ENCODE measurements around a stretch of chr10.

DNA sequence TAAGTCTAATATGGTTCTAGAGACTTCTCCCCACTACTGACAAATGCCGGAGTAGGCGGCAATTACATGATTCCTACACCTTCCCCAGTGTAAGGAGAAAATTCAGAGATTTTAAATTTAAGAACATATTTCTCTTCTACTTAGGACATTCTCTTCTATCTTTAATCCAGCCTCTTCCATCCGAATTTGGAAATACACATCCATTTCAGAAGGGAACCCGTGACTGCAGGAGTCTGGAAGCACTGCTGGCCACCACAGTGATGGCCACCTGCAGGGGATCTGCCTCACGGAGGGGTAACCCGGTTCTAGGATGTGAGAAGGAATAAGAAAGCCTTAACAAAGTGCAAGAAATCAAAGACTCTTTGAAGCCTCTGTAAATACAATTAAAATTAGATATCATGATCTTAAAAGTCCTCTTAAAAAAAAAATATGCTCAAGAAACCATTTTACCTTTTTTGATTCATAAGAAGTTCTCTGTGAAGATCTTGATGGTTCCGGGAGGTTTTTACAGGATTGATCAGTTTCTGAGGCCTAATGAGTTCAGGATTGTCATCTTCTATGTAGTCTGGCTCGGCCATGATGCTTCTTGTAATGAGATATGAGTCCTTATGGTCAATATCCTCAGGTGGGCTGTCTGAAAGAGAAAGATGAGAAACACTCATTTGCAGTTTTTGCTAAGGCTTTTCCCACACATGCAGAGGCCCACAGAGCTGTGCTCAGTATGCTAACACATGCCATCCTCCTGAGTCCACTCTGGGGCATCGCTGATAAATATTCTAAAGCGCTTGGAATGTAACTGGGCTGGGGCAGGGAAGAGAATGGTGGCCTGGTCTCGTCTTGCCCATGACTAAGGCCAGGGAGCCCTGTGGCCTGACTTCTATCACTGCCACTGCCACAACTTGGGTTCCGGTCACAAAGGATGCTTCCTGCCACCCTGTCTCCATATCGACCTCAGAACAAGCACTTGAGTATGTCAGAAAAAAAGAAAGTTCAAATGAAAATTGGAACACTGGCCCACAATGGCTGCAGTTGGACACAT is 199.5 kb upstream of the FRMD4A start:
- PRO-cap: no peak

DNA sequence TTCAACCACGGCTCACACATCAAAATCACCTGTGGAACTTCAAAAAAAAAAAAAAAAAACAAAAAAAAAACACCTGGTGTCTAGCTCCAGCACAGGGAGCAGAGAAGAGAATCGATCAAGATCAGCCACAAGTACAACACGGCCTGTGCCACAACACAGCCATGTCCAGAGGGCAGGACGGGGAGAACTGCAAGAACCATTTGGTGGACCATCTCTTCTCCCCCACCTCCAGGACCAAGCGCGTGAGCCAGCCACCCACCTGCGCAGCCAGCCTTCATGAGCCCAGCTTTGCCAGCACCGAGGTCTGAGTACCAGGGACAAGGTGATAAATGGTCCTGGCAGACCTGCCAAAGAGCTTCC is 215.7 kb downstream of the FAM107B start:
- PRO-cap: no peak

DNA sequence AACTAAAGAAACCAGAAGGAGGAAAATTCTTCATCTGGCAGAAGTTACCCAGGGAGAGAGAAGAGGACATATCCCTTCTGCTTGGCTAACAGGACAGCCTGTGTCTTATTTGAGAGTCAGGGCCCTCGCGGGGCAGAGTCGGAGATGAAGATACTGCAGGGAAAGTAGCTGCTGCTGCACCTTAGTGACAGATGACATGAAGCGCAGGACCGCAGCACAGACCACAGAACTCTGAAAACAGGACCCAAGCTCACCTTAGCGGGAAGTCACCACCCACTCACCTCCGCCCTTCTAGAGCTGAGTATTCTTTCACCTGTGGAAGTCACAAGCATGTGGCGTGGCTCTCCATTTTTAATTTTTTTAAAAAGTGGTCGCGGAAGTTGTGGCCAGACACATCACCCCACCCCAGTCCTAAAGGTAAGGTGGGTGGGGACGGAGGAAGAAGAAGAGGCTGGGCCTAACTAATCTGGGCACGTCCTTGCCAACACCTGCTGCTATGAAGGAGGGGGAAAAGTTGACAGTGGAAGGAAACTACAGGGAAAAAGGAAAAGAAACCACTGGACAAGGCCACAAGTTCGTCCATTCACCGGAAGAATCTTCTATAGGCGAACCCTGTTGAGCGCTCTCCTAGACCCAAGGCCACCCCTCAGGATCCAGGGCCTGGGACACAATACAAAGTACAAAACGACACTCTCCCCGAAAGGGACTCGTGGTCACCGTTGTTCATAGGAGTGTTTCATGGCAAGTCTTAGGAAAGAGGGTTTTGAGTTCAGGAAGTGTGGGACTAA is 191.3 kb downstream of the FAM107B start:
- PRO-cap: bidirectional peak, plus-strand start at position 414 of the sequence, minus-strand start at position 223 of the sequence

DNA sequence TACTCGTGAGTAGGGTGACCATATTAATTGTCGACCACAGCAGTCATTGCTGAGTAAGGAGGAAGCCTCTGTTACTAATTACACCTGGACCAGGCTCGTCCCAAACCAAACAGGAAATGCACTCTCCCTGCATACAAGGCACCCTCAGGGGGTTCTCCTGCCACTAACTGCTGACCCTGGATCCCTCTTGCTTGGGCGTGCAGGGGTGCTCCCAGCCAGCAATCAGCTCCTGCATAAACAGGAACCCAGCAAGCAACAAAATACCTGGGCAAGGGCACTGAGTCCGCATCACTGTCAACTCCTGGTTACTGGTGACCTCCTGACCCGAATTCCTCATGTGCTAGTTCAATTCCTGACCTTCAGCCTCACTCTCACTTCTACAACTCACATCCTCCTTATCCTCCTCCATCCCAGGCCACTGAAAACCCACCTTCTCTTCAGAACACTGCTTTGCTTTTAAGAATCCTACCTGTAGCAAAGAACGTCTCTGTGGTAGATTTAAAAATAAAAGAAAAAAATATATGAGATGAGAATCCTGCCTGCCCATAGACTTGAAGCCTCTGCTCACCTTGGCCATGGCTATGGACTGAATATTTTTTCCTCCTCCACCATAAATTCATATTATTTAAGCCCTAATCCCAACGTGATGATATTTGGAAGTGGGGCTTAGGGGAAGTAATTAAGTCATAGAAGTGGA is 188.7 kb downstream of the FAM107B start:
- PRO-cap: no peak

DNA sequence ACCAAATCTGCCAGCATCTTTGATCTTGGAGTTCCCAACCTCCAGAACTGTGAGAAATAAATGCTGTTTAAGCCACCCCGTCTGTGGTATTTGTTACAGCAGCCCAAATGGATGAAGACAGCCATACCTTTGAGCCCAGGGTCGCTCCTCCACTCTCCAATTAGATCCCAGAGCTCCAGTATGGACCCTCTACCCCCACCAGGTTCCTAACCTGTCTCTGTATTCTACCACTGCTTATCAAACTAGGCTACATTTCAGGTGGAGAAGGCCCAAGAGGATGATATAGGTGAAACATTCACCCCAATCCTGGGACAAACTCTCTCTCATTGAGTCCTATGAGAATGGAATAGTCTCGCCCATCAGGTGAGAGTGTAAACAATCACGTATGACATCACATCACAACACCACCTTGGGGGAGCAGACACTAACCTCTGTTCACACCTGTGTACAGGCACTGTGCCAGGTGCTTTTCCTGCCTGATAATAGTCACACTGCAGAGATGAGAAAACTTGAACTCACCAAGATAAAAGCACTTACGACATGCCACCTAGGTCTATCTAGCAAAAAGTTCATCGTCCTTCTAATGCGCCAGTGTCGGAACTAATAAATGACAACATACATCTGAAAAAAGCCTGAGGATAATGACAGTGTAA is 187.9 kb downstream of the FAM107B start:
- PRO-cap: no peak

DNA sequence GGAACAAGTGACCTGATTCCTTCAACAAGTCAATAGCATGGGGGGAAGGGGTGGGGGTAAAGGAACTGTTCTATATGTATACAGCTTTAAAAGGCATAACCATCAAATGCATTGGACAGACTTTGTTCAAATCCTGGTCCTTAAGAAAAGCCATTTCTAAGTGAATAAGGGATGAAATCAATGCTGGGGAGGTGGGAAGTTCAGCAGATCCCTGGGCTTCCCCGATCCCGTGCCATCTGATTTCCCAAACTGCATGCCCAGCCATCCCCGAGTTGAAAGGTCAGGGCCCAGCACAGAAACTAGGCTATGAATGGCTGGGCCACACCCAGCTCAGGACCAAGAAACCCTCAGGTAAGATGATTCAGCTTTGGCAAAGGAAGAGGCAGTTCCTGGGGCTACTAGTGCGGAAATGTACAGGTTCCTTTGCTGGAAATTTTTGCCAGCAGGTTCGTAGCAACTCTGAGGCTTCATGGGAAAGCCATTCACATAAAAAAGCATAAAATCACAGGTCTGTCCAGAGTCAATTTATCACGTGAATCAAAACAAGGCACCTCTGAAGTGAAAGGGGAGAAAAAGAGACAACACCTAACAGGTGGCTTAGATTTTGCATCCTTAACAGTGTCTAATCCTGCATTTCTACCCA is 182.7 kb downstream of the FAM107B start:
- PRO-cap: no peak

DNA sequence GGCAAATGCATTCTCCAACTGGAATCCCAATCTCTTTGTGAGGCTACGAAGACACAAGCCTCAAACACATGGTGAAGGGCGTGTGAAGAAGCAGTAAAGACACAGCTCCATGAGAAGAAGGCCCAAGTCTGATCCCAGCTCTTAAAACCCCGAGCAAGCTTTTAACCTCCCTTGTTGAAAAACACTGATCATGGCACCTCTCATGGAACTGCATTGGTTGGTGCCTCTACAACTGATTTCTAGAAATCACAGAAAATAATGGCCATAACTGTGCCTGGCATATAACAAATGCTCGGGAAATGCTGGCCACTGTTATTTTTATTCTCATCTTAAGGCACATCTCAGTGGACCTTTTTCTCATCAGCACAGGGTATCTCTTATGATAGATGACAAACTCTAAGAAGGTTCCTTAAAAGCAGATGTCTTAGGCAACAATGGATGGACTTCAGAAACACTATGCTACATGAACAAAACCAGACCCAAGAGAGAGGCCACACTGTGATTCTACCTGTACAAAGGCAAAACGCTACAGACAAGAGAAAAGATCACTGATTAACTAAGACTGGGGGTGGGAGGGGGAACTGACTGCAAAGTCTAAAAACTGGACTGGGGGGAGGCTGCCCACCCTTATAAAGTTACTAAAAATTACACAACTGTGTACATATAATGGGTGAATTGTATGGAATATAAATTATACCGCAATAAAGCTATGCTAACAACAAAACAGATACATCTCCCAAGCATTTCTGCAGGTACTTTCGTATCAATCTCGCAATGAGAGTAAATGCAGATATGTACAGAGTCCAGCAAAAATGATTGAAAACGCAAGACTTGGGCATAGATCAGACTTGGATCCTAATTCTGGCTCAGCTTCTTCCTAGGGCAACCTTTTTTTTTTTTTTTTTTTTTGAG is 179.9 kb downstream of the FAM107B start:
- PRO-cap: no peak

- PRO-cap: no peak
Observed at GRCh38 chr10:14599768-14600612, 174.7 kb downstream of the FAM107B start.

GRCh38 chr10:14604027-14604724 is 170.5 kb downstream of the FAM107B start:
- PRO-cap: bidirectional peak, plus-strand start at chr10:14604550, minus-strand start at chr10:14604401

DNA sequence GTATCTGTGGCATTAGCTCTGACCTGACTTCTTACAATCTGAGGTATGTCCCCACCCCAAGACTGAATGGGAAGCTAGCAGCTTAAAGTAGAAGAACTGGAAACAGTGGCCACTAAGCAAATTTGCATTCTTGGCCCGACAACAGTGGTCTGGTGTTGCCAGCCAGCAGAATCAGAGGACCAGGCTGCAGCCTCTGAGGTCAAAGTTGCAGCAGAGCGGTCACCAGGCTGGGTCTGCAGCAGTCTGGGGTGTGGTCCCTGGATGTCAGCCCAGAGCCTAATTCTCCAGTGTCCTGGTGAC is 26.3 kb downstream of the FAM107B start:
- PRO-cap: no peak

DNA sequence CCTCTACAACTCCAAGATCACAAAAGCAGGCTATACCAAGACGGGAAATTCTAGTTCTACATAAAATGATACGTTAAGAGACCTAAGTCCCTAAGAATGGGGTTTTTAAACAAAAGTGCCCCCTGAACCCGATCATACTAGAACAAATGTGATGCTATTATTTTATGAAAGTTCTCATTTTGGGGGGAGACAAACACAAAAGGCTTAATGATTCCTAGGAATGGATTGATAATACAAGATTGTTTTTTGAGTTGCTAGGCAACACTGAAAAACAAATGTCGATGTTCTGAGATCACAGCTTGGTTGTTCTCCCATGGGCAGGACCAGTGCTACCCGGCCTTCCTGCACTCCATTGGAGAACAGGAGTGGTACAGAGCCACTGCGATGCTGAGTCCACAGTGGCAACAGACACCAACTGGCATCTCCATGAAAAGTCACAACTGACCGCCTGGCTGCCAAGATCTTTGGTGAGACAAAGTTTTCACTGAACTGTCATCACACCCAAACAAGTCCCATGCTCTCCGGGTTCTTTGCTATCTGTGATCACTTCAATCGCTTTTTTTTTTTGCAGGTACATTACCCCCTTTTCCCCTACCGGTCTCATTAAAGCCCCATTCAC is 68.8 kb upstream of the NMT2 start:
- PRO-cap: unidirectional peak, plus-strand start at position 352 of the sequence

DNA sequence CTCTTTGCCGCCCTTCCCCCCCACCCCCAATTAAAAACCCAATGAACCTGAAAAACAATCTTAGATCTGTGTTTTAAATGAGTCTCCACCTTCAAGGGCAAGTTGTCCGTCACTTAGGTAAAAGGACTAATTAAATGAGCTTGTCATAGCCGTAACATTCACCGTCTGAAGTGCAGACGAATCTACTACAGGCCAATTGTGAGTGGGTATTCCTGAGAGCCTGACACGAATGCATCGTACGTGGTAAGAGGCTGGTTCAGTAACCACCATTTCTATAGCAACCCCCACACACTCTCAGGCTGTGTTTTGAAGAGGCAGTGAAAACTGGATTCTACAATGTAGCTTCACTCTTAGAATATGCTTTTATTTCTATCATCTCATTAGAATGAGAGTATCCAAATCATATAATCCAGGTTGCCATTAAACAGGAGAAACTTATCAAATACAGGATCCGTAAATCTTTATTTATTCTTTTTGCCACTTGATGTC is 70.1 kb upstream of the NMT2 start:
- PRO-cap: no peak

GRCh38 chr10:15669072-15669727 is 50.5 kb downstream of the ITGA8 start:
- PRO-cap: no peak

GRCh38 chr10:15672474-15672948 is 47.2 kb downstream of the ITGA8 start:
- PRO-cap: no peak

DNA sequence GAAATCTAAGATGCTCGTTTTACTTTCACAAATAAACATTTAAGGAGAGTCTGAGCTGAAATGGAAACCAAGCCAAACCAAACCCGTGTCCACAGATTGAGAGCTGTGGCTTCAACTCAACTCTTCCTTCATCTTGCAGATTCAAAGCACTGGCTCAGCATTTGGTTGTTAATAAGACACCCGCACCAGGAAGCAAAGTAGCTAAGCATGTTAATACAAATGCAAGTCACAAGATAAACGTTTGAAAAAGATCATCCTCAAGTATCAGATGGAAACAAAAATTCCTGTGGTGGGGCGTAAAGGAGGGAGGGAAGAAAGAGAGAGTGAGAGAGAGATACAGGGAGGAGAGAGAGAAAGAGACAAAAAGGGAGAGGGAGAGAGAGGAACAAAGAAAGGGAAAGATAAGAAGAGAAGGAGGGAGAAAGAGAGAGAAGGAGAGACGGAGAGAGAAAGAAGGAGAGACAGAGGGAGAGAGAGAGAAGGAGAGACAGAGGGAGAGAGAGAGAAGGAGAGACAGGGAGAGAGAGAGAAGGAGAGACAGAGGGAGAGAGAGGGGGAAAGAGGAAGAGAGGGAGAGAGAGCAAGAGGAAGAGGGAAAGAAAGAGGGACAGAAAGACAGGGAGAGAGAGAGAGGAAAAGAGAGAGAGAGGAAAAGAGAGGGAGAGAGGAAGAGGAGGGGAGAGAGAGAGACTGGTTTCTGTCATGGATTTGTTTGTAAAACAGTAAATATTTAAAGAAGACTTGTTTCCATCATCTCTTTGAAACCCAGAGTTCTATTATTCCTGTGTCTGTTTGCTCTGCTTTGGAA is 150.3 kb upstream of the RSU1 start:
- PRO-cap: no peak

- PRO-cap: no peak
Observed at GRCh38 chr10:17001802-17002815, 127.5 kb downstream of the CUBN start.

DNA sequence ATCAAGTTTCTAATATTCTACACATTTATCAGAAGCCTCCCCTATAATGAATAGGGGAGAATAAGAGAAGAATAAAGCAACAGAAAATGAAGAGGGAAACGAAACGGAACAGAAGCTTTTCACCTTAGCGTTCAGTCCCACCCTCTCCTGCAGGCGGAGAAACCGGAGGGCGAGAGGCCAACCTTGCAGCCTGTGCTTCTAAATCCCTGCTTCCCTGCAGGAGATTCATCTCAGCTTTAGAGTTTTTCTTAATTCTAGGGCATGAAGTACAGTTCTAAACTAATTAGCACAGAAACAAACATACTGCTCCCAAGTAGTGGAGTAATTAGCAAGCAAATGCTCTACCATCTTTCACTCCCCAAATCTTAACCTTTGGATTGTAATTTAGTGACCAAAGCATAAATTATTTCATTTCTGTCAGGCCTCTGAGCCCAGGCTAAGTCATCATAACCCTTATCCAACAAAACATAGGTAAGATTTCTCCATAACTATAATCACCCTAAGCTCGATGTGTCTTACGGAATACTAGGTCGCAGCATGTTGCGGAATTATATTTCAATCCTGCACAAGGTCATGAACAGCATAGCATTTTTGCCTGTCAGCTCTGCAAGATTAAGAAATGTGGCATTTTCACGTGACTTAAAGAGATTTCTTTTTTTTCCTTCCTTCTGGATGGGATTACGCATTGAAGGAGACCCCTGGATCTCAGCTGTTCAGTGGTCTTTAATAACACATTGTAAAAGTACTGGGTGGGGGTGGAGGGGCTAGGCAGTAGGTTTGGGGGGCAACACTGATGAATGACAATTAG is 107.0 kb downstream of the CUBN start:
- PRO-cap: no peak

- PRO-cap: no peak
Observed at GRCh38 chr10:17025495-17026563, 103.8 kb downstream of the CUBN start.

DNA sequence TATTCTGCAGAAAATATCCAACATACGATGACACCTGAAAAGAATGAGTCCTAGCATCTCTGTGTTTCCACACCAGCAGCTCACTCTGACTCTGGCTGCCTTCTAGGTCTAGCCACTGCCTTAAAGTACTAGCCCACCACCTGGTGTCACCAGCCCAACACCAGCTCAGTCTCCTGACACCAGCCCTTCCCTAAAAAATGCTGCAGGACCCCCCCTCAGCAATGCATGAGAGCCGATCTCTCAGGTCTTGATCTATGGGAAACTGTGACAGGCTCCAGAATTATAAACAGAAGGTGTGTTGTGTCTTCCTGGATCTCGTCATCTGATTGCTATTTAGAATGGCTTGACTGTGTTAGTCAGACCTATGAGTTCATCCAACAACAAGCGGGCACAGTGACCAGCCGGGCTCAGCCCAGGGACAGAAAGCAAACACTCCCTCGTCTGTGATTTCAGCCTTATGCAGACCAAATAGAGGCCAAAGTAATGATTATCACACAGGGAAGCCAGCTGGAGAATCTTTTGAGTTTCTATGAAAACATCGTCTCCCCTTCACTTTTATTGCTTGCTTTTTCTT is 66.6 kb downstream of the CUBN start:
- PRO-cap: no peak

DNA sequence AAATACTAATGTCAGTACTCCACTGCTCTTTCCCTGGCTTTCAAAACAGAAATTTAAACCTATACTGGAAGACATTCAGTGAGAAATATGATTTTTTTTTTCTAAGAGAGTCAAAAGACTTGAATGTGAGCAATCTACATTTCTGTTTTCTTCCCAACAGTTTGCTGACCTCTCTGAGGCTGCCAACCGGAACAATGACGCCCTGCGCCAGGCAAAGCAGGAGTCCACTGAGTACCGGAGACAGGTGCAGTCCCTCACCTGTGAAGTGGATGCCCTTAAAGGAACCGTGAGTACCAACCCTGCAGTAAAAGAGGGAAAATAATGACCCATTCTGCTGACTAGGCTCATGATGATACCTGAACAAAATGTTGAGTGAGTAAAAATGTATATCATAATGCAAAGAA is 6.5 kb downstream of the VIM start:
- PRO-cap: no peak

Measured in pulmonary lymph node (tissue), 1 donor.